Right lobe of liver (tissue), 4 donors: ENCODE measurements around the gene GPR22.

DNA sequence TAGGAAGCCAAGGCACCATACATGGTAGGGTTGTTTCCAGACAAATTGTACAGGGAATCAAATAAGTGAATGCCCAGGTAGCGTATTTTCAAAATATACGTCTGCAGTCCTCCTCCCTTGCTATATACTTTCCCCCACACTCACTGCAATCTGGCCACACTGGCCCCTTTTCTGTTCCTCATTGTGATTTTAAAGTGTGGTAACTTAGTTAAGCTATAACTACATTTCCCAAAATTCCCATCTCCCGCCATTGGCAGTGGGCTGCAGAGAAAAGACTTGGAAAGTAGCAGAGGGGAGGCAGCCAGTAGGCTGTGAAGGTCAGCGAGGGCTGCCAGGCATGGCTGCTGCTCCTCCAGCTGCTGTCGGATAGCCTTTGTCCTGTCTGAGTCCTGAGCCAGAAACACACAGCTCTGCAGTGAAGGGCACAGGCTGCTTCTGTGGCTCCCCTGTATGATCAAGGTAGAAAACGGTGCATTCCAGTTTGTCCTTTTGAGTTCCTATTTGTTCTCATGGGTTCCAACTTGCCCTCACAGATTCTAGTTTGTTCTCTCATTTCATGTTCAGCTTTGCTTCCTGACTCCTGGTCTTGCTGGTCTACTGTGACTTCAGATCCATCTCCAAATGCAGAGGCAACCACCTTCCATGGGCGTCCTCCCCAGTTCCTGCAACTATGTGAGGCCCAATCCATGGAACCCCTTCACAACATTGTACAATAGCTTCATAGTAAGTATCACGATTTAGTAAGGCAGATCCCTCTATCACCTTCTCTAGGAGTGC is 31.8 kb downstream of the SYPL1 start:
- PRO-cap, 4 experiments = no peak in any of the 4 experiments
- RAMPAGE, long total RNA, 2 experiments = no peak in any of the 2 experiments

DNA sequence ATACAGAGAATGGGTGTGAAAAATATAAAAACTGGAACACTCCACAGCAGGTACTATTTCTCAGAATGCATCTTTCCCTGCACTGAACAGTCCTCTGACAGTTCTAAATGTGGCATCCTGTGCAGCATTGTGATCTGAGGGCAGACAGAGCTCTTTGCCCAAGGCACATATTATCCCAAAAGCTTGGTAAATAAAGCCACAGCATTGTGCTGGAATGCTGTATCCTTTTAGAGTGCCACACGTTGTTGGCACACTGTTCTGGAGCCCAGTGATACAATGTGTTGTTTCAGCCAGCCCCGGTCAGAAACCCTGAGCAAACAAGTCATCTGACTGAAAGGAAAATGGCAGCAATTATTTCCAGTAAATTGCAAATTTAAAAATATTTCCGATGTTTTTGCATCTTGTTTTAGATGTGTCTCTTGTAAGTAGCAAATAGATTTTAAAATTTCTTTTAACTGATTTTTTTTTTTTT is 45.4 kb downstream of the NAMPT start:
- PRO-cap, 4 experiments = peak in 4 of 4 experiments; most common plus-strand start position 248 of the sequence (in 1); most common minus-strand start position 136 of the sequence (in 2)
- RAMPAGE, long total RNA, 2 experiments = no peak in any of the 2 experiments

GRCh38 chr7:106252997-106253774 is 31.6 kb downstream of the NAMPT start:
- PRO-cap, 4 experiments = no peak in any of the 4 experiments
- RAMPAGE, long total RNA, 2 experiments = no peak in any of the 2 experiments

- PRO-cap, 4 experiments = peak in 2 of 4 experiments; most common minus-strand start chr7:106259782 (in 1)
- RAMPAGE, long total RNA, 2 experiments = no peak in any of the 2 experiments
These were observed 25.2 kb downstream of the NAMPT start for GRCh38 chr7:106259668-106259928.

DNA sequence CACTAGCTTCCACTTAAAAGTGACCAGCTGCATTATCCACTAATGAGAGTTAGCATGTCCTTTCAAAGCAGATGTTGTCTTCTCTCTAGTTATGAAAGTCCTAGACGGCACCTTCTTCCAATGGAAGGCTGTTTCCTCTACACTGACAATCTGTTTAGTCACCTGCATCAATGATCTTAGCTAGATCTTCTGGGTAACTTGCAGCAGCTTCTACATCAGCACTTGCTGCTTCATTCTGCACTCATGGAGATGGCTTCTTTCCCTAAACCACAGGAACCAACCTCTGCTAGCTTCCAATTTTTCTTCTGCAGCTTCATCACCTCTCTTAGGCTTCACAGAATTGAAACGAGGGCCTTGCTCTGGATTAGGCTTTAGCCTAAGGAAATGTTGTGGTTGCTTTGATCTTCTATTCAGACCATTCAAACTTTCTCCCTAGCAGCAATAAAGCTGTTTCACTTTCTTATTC is 24.7 kb downstream of the NAMPT start:
- PRO-cap, 4 experiments = peak in 2 of 4 experiments; most common minus-strand start position 152 of the sequence (in 2)
- RAMPAGE, long total RNA, 2 experiments = no peak in any of the 2 experiments

DNA sequence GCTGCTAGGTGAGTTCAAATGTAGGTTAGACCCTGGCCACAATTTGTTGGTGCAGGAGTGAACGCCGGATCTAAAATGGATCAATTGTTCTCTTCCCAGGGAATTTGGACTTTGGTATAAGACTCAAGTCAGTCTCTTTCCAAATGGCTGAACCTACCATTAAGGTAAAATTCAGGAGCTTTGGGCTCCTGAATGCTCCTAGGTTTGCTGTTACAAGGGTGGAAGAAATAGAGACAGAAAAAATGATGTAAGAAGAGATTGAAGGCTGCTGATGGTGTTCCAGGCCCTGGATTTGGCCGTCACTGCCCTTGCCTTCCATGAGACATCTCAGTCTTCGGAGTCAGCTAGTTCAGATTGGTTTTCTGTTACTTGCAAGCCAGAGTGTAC is 42.5 kb upstream of the NAMPT start:
- PRO-cap, 4 experiments = peak in 4 of 4 experiments; most common plus-strand start position 131 of the sequence (in 1); most common minus-strand start position 77 of the sequence (in 3)
- RAMPAGE, long total RNA, 2 experiments = no peak in any of the 2 experiments

GRCh38 chr7:106424628-106425891 is 140.3 kb upstream of the NAMPT start:
- PRO-cap, 4 experiments = peak in 4 of 4 experiments; most common plus-strand start chr7:106425278 (in 2); most common minus-strand start chr7:106424971 (in 2)
- RAMPAGE, long total RNA, 2 experiments = start-site peak on the minus strand in 1 of 2 experiments, at chr7:106424904-106424912 at its widest, 7 reads per replicate

DNA sequence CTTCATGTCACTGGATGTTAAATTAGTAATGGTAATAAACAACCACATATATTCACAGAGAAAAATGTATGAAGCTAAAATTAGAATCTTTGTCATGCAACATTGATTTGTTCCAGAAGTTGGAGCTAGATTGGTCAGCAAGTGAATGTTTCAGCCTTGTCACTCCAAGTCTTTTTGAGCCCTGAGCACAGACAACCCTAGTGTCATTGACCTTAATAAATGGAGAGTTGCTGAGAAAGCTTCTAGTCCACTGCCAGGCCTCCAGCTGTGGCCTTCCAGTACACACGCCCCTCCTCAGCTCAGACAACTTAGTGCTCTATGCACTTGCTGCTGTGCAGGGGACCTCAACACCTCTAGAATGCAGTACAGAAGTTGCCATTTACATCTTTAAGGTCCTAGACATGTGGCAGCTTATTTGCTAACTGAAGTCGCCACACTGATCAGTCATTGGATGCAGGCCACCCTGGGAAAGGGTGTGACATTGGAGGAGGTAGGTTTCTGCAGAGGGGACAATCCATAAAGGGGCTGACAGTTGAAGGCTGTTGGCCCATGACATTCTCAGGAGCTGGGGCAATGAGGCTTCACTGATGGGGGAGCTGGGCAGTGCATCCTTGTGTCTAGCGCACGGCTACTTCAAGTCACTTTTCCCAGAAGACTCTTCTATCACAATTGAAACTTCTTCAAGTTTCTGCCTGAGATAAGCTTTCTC is 175.6 kb downstream of the CCDC71L start:
- PRO-cap, 4 experiments = peak in 3 of 4 experiments; most common plus-strand start position 215 of the sequence (in 1); most common minus-strand start position 147 of the sequence (in 2)
- RAMPAGE, long total RNA, 2 experiments = no peak in any of the 2 experiments

DNA sequence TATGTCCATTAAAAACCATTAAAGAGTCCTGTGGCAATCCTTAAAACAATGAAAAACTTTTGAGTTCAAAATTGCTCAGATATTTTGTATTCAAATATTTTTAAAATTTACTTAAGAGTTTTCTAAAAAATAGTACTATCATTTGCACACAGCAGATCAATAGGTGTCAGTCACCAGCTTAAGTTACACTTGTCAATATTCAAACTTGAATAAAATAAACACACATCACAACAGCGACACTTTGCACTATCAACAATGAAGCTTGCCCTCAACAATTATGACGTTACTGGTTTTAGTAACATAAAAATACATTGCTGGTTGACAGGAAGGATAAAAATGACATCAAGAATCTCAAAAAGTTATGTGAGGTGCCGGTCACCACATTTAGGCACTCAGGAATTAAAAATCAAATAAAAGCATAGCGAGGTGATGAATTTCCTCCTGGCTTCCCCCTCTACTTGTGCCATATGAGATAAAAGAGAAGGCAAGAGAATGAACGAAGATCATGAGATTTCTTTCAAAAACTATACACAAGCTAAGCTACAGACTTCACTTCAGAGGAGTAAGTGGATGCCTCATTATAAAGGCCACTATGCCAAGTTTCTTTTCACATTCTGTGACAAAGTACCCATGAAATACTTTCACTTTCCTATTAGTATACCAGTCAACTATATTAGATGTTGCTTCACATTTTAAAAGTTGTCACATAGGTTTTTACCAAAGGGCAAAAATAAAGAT is 3.8 kb downstream of the CCDC71L start:
- PRO-cap, 4 experiments = peak in 2 of 4 experiments; most common plus-strand start position 612 of the sequence (in 1); most common minus-strand start position 582 of the sequence (in 2)
- RAMPAGE, long total RNA, 2 experiments = no peak in any of the 2 experiments

DNA sequence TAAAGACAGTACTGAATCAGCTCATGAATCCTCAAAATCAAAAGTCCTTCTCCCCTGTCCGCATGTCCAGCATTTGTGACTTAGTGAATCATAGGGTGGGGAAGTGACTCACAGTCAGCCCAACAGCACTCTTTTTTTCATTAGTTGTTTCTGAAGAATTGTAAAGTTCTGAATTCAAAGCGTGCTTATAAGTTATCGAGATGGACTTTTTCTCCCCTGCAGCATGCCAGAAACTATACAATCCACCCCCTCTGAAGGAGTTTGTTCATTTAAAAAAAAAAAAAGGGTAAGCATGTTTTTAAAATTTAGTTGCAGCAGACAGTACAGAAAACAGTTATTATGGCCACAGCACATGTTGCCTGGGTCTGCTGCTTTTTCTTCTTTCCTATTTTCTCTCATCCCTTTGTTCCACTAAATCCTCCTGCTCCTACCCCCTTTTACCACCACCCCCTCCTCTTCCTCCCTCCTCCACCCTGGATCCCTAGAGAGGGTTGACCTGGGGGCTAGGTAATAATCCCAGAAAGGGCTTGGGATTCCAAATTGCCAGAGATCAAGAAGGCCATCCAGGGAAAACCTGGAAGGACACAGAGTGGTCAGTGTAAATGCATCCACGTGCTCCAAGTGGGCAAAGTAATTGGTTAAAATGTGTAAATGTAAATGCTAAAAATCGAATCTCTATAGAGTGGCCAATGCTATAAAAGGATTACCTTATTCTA is 89.2 kb upstream of the PIK3CG start:
- PRO-cap, 4 experiments = no peak in any of the 4 experiments
- RAMPAGE, long total RNA, 2 experiments = no peak in any of the 2 experiments

- PRO-cap, 4 experiments = no peak in any of the 4 experiments
- RAMPAGE, long total RNA, 2 experiments = no peak in any of the 2 experiments
These were observed 7.1 kb downstream of the PIK3CG start for GRCh38 chr7:106871832-106872848.

- PRO-cap, 4 experiments = no peak in any of the 4 experiments
- RAMPAGE, long total RNA, 2 experiments = no peak in any of the 2 experiments
These were observed 30.9 kb upstream of the GPR22 start for GRCh38 chr7:107438810-107439543.

DNA sequence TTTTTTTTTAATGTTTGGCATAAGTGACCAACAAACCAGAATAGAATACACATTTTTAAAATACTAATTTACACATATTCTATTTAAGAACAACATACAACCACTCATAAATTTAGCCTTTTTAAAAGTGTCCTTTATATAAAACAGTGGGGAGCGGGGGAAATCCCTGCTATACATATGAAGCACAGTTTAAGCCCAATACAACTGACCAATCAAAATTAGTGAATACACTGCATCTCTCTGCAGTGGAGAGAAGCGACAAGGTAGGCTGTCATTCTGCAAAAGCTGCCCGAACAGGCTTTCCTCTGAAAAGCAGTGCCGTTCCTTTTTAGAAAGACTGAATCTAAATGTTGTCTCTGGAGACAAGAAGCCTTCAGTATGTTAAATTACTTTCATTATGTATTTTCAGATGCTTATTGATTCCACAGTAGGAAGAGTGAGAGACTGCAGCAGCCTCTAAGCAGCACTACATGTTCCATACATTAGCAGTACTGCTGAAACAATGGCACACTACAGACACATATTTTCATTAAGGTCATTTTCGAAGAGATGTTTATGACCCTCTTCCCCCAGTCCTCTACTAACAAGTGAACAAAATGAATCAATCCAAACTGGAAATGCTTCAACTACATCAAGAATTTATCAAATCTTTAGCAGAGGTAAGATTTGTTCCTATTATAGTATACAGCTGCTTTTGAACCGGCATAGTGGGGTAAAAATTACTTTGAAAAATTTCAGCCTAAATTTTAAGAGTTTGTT is at the start of gene GPR22:
TSS of gene GPR22 (plus strand) at position 271 of the 759 bp plus-strand sequence.
- PRO-cap, 4 experiments = no peak in any of the 4 experiments
- RAMPAGE, long total RNA, 2 experiments = no peak in any of the 2 experiments

DNA sequence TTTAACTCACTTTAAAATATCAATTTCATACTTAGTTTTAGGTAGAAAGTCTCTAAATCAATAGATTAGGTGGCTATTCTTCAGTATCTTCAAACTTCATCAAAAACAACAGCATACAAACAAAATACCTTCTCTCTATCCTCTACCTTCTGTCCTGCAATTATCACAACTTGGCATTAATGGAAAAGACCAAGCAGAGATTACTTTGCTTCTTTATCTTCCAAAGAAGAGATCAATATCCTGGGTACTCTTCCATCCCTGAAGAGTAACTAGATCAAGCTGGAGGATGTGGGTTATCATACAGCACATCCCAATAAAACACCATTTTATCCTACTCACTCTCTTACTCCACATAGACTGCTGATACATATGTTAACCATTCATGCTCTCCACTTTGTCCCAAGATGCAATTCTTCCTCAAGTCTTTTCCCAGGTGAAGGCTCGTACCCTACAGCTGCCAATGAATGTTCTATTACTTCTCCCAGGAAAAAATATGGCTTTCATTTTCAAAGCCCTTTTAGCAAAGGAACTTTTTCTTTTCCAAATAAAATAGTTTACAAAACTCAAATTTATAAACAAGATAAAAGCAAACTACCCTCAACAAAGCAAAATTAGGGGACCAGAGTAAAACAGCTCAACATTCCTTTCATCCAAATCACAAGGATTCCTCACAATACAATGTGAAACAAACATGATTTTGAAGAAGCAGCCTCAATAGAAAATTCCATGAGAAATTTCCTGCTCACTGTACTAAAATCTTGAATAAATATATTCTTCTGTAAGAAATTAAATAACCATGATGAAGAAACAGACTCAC is 21.4 kb downstream of the GPR22 start:
- PRO-cap, 4 experiments = no peak in any of the 4 experiments
- RAMPAGE, long total RNA, 2 experiments = no peak in any of the 2 experiments

DNA sequence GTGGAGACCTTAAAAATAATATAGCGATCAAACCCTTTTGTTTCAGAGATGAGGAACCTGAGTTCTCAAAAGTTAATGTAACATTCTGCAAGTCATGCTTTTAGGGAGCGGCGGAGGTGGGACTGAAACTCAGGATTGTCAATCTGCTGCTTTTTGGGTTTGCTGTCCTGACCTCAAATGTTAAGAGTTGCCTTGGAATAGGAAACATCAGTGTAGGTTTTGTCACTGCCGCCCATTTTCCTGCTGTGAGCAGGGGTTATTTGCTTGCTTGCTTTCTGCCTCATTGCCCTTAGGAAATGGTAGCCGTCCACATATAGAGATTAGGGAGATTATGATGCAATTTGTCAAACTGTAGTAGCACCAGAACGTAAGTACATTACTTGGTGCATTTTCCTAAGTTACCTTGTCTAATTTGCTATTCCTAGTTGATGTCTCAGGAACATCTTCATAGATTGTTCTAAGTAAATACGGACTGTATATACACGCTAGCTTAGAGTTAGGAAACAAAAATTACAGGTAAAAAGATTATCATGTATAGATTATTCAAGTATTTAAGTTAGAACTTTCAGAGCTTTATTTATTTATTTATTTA is 1.1 kb downstream of the DLD start:
- PRO-cap, 4 experiments = no peak in any of the 4 experiments
- RAMPAGE, long total RNA, 2 experiments = no peak in any of the 2 experiments

GRCh38 chr7:107928833-107930032 is 38.2 kb downstream of the DLD start:
- PRO-cap, 4 experiments = no peak in any of the 4 experiments
- RAMPAGE, long total RNA, 2 experiments = no peak in any of the 2 experiments

GRCh38 chr7:107966634-107967066 is 36.3 kb downstream of the LAMB1 start:
- PRO-cap, 4 experiments = no peak in any of the 4 experiments
- RAMPAGE, long total RNA, 2 experiments = no peak in any of the 2 experiments

DNA sequence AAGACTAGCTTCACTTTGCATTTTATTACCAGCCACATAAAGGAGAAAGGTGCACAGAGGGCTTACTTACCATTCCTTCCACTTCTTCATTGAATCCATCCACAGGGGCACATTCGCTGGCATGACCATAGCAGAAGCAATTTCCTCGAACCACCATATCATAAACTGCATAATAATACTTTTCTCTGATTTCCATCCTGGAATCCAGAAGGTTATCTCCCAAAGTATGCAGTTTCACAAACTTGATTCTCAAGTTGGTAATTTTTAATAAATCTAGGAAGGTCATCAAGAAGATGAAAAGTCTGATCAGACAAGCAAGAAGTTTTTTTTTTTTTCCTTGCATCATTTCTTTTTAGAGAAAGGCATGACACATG is 22.4 kb downstream of the LAMB1 start:
- PRO-cap, 4 experiments = no peak in any of the 4 experiments
- RAMPAGE, long total RNA, 2 experiments = no peak in any of the 2 experiments

GRCh38 chr7:108094759-108095250 is 35.4 kb downstream of the LAMB4 start:
- PRO-cap, 4 experiments = peak in 1 of 4 experiments; most common minus-strand start chr7:108094951 (in 1)
- RAMPAGE, long total RNA, 2 experiments = no peak in any of the 2 experiments

GRCh38 chr7:108494008-108494614 is 31.8 kb downstream of the PNPLA8 start:
- PRO-cap, 4 experiments = no peak in any of the 4 experiments
- RAMPAGE, long total RNA, 2 experiments = no peak in any of the 2 experiments